ENCODE results near the genes UBLCP1, PWWP2A and SLU7.

- PRO-cap, result no peak
Observed at GRCh38 chr5:158995688-158996055, 104.0 kb downstream of the EBF1 start.

DNA sequence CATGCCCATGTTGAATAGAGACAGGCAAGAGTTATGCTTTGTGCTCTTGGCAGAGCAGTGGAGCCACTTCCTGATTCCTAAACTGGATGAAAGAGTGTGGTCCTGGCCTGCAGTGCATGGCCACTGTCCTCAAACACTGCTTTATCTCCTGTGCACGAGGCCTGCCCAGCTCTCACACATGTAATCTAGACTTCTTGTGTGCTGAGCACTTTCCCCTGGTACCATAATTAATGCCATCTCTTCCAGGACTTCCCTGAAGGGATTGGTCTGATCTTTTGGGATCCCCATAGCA is 2.1 kb upstream of the EBF1 start:
- PRO-cap, result no peak

DNA sequence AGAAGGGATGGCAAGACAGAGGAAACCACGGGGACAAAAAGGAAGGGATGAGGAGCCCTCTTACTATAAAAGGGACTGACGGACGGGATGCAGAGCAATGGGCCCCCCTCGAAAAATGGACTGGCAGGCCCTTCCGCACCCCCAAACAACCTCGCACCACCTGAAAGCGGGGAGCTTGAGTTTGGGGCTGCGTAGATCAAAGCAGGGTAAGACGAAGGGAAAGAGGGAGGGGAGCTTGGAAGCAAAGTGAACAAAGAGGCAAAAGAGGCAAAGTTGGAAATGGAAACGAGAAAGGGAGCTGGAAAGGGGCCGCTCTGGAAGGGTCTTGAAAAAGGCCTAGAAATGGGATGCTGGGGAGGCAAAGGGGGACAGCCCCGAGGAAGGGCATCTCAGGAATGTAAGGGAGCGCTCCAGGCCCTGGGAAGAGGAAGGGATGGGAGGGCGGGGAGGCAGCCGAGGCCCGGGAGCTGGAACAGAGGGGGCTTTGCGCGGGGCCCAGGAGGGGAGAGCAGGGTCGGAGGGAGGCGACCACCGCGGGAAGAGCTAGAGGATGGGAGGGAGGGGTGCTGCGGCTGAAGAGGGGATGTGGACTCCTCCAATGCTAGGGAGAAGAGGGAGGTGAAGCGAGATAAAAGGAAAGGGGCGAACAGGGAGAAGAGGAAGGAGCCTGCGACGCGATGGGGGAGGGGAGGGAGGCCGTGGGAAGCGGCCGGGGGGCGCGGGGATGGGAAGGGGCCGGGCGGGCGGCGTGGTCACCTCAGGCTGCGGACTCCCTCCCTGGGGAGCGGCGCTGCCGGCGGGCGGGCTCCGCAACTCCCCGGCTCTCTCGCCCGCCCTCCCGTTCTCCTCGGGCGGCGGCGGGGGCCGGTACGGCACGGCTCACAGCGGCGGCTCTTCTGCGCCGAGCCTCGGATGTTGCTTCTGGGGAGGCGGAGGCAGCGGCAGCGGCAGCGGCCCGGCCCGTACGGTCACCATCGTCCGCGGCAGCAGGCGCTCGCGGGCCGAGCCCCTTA is 572 bp downstream of the RNF145 start:
- PRO-cap, result no peak

DNA sequence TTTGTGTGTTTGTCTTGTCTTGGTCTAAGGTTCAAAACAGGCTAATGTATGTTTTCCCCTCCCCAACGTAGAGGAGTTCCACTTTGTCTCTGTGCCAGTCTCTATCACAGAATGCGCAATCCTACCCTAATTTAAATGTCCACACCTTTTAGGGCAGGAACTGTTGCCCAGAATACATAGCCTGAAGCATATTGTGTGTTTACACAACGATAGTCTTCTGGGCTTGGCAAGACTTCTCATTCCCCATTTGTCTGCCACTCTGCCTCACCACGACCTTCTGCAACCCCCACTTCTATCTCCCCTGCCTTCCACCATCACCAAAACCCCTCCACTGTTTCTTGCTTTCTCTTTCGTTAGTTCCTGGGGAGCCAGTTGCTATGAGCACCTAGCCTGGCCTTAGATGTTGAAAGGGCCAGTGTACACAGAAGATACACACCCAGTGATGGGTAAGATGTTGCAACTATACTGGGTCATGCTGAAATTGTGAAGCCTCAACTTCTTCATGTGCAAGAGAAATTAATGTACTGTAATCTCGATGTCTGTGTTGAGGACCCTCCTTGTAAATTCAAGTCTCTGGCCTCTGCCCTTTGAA is 886 bp upstream of the RNF145 start:
- PRO-cap, result no peak

- PRO-cap, result bidirectional peak, plus-strand start at chr5:159263290, minus-strand start at chr5:159263203
Observed at GRCh38 chr5:159262842-159263944, at the start of gene UBLCP1. TSS of gene UBLCP1 (plus strand) at chr5:159263290.

- PRO-cap, result no peak
Observed at GRCh38 chr5:159792703-159793059, 123.6 kb upstream of the ADRA1B start.

GRCh38 chr5:159912924-159913687 is 3.2 kb upstream of the ADRA1B start:
- PRO-cap, result no peak

DNA sequence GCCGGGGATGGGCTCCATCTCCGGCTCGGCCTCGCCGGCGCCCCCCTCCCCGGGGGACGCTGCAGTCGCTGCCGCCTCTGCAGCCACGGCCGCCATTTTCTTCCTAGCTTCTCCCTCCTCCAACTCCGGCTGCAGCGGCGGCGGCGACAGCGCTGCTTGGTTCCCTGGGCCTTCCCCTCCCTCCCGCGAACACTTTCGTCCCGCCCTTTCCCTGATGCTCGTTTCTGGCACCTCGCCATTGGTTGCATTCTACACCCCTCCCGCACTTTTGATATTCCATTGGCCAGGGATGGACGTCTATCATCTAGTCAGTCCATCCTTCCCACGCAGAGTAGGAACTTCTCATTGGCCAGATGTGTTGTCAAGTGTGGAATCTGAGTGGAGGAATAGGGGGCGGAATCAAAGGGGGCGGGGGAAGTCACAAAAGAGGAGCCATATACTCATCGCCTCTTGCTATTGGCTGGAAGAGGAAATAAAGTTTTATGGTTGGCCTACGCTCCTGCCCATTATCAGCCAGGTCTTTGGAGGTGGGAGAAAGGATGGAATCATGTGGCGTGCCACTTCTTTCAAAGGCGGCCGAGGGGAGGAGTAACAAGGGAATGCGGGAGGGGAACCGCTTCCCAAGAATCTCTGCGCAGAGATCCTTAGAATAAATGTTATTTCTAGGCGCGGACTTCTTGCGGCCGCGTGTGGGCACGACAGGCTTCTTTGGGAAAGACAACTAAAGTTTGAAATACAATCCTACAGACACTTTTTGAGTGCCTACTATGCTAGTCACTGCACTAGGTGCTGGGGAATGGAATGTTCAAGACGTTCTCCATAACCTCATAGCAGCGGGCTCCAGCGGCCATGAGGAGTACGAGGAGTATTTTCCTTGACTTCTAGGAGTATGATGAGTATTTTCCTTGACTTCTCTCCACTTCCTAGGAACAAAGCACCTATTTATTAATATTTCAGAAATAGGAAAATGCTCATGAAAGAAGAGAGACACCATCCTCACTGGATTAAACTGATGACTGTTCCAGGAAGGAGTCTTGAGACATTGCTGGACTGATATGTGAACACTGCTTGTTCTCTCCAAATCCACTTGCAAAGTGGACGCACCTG is at the start of gene PWWP2A:
TSS of gene PWWP2A (minus strand) at position 158 of the 1,107 bp plus-strand sequence.
- PRO-cap, result unidirectional peak, minus-strand start at position 131 of the sequence

DNA sequence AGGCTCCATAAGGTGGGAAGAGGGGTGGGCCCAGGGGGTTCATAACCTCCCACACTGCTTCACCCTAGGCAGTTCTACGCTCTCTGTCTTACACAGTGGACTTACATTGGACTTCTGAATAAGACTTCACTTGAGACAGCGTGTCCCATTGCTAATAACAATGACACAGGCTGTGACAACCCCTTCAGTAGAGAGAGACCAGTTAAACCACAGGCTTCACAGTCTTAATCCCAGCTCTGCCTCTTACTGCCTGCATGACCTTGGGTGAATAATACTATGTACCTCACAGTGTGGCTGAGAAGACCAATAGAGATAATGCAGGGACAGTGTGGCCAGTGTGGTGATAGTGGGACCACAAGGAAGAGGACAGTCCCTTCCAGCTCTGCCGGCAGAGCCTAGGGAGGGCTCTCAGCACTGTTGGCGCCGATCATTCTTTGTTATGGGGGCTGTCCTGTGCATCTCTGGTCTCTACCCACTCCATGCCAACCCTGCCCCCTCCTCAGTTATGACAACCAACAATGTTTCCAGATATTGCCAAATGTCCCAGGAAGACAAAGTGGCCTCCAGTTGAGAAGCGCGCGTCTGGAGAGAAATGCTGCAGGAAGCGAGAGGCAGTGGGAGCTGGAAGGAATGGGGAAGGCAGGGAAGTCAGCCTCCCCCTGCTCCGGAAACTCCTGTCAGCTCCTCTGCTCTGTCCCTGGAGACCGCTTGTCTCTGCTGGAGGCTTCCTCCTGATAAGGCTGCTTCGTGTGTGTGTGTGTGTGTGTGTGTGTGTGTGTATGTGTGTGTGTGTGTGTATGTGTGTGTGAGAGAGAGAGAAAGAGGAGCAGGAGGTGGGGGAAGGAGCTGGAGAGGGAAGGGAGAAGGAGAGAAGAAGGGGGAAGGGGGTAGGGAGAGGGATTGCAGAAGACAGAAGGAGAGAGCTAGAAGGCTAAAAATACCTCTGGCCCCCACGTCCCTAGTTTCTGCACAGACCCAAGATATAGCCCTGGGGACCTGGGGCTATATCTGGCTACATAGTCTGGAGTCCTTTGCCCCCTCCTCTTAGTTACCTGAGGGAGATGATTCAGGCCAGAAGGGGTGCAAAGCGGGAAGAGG is 31.8 kb upstream of the FABP6 start:
- PRO-cap, result no peak

DNA sequence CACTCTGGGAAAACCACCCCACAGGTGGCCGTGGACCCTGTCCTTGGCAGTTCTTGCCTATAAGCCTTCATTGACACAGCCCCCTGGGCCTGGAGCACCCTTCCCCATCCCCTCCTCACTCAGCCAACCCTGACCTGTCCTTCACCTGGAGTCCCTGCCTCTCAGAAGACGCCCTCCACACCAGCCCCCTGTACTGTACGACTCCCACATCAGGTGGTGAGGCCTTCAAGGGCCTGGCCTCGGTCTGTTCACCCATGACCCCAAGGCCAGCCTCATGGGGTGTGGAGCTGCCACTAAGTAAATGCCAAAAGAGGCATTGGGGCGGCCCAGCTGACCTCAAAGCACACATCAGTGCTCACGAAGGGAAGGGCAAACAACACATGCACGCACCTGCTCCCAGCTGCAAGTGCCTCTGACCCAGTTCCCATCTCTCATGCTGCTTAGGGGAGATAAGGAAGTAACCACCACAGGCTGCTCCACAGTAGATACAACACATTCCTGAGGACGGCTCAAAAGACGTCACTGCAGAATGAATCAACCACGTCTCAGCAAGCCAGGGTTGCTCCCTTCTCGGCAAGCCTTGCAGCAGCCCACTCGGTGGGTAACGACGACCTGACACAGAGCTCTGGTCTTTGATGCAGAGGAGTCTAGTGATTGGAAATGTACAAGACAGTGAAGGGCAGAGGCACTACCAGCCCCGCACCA is 31.5 kb downstream of the FABP6 start:
- PRO-cap, result no peak

DNA sequence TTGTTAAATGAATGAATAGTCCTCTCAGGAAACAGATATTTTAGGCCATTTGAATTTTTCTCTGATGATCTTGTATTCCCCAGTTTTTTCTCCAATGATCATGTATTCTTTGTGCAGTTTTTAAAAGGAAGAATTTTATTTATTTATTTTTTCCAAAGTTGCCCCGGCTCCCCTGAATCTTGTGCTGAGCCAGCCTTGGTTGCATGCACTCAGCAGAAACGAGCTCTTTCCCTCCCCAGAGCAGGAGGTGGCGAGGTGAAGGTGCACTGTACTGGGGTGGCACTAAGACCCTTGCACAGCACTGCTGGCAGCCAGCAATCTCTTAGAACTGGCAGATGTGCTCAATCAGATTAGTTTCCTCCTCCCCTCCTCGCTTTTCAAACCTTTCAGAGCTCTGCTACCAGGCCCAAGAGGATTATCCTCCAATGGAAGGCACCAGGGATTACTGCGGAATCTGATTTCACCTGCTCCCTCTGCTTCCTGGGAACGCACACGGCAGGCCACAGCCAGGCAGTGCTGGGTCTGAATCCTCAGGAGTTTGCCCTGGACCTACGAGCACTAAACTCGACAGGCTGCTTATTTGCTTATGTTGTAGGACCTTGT is 32.7 kb downstream of the FABP6 start:
- PRO-cap, result no peak

GRCh38 chr5:160417680-160418402 is 1.0 kb downstream of the SLU7 start:
- PRO-cap, result no peak

DNA sequence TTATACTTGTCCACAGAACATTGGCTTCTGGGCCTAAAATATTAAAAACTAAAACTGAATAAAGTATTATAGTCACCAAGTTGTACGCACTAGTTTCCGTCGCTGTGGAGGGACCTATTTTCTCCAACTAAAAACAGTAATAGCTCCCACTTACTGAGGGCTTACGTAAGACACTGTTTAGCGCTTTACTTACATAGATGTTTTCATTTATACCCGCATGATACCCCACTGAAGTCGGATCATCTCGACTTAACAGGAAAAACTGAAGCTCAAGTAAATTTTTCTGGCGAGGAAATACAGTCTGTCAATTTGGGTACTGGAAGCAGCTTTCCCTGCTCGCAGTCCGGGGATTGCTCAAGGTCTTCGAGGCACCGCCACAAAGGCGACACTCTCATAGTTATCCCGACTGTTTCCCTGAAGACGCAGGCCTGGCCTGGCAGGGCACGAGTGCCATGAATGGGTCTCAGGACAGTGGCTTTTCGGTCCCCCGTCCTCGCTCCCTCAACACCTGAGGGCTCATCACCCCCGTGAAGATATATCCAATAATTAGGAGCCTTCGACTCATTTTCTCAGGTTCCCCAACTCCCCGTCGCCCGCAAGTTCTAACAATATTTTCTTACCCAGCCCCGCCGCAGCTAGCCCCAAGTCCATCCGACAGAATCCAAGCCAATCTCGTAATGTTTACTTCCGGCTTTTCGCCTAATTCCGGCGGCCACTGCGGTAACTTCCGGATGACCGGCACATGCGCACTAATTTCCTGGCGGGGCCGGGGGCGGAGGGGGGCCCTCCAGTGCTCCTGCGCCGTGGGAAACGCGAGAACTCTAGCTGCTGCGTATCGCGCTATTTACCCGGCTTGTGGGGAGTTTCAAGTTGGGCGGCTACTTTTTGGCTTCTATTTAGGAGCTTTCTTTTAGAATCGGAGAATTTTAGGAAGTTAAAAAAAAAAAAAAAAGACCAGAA is at the start of gene SLU7:
TSS of gene SLU7 (minus strand) at position 679 of the 960 bp plus-strand sequence.
- PRO-cap, result bidirectional peak, plus-strand start at position 861 of the sequence, minus-strand start at position 679 of the sequence

GRCh38 chr5:160926273-160926924 is 74.4 kb upstream of the ATP10B start:
- PRO-cap, result no peak

DNA sequence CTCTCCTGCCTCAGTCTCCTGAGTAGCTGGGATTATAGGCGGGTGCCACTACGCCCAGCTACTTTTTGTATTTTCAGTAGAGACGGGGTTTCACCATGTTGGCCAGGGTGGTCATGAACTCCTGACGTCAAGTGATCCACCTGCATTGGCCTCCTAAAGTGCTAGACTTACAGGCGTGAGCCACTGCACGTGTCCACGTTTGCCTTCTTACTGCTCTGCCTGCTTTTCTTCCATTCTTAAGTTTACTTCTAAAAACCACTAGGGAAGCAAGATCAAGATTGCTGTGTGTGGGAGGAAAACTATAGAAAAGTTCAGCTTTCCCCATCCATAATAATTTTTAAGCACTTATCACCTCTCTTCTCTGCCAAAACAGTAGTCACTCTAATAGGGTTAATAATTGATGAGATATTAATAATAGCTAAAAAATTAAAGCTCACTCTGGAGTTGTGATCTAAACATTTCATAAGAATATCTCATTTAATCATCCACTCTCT is 317.1 kb upstream of the ATP10B start:
- PRO-cap, result no peak

GRCh38 chr5:161751531-161752041 is 66.1 kb downstream of the GABRA6 start:
- PRO-cap, result no peak

DNA sequence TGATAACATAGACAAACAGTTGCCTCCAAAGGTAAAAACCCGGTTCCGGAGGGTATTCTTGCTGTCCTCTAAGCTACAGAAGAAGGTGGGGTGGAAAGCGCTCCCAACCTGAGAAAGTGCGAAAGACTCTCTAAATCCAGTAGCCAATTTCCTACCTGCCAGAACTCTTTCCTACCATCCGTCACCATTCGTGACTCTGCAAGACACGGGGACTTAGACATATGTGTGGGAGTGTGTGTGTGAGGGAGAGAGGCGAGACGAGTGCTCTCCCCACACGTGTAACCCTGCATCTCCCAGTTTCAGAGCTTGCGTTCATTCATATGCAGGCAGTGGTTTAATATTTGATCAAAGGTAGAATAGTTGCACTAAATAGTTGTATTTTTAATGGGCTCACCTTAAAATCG is 482 bp upstream of the GABRA1 start:
- PRO-cap, result no peak

- PRO-cap, result no peak
Observed at GRCh38 chr5:162158200-162158569, 90.6 kb downstream of the GABRG2 start.

DNA sequence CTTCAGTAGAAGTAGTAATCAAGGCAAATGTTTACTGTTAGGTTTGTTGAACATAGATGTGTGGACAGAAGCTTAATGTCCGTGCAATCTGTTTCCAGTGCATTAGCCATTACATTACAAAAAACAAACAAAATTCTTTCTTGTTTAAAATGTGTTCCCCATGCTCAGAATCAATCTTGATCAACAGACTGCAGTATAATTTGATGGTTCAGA is 283.9 kb upstream of the CCNG1 start:
- PRO-cap, result no peak

- PRO-cap, result no peak
Observed at GRCh38 chr5:163727115-163727519, 221.7 kb downstream of the MAT2B start.